ENCODE measurements around a stretch of chr5.

DNA sequence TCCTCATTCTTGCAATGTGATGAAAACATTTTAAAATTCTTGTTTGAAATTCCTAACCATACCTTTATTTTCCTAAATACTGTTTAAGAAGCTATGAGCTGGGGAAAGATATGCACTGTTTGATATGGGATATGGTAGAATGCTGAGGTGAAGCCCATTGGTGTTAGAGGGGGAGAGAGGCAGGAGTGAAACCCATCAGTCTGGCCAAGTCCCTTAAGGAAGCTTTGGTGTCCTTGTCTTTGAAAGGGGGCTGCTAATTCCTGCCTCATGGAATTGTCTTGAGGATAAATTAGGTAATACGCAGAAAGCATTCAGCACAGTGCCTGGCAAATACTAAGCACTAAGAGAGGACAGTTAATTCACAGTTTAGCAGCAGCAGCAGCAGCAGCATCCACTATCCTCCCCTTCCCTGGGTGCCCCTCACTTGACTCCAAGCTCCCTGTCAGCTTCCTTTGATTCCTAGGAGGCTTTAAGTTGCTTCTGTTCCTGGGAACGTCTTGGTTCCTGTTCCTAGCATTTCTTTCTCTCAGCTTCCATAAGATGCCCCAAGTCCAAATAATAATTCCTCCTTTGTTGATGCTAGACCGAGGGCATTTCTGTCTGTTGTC is 71.5 kb downstream of the RETREG1 start:
- PRO-cap, 5 experiments = no peak in any of the 5 experiments
- RAMPAGE, long total RNA, 2 experiments = no peak in any of the 2 experiments
- RRBS = no CpG with 5 or more reads among the region's 3 CpGs

GRCh38 chr5:16549698-16551108 is 66.6 kb downstream of the RETREG1 start:
- PRO-cap, 5 experiments = peak in 1 of 5 experiments; most common minus-strand start chr5:16550517 (in 1)
- RAMPAGE, long total RNA, 2 experiments = no peak in any of the 2 experiments
- RRBS = no CpG with 5 or more reads among the region's 14 CpGs

DNA sequence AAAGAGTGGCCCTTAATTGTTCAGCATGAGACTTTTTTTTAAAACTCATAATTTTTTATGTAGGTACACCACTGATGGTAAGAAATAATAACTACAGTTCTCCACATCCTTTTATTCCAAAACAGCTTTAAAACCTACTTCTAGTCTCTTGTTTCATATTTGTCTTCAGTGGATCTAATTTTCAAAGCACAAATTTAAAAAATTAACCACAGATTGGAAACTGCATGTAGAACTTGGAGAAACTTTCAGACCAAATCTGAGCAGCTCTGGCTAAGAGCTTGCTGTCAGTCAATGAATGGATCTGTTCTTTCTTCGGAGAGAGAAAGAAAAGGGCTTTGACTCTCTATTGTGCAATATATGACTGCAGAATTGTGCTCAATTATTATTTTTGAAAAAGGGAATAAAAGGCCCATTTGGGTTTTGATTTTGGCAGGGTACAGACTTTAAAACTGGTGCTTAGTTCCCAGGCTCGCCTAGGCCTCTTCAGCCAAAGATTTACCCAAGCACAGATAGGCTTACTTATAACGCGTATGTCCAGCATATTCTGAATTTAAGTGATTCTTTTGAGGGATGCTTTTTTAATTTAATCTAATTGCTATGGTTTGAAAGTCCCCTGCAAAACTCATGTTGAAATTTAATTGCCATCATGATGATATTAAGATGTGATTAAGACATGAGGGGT is 59.4 kb downstream of the RETREG1 start:
- PRO-cap, 5 experiments = no peak in any of the 5 experiments
- RAMPAGE, long total RNA, 2 experiments = no peak in any of the 2 experiments
- RRBS = no CpG with 5 or more reads among the region's 4 CpGs

DNA sequence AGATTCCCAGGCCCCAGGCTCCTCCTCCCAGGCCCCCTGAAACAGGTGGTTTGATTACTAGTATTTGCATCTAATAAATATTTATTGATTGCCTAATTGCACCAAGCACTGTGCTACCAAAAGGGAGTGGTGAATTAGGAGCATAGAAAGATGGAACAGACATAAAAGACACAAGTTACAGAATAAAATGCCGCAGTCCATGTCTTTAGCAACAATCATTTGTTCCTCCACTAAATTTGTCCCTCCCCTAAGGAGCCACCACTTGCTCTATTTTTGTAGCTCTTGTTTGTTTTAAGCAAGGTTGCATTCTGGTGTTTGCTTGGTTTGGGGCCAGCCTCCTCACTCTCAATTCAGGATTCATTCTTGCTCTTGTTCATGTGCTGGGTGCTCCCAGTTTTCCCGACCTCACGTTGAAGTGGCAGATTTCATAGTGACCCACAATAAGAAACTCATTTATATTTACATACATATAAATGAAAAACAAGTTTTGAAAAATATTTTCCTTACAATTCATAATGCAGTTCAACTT is 42.1 kb downstream of the RETREG1 start:
- PRO-cap, 5 experiments = peak in 1 of 5 experiments; most common plus-strand start position 306 of the sequence (in 1)
- RAMPAGE, long total RNA, 2 experiments = no peak in any of the 2 experiments
- RRBS = no CpG with 5 or more reads among the region's 3 CpGs

DNA sequence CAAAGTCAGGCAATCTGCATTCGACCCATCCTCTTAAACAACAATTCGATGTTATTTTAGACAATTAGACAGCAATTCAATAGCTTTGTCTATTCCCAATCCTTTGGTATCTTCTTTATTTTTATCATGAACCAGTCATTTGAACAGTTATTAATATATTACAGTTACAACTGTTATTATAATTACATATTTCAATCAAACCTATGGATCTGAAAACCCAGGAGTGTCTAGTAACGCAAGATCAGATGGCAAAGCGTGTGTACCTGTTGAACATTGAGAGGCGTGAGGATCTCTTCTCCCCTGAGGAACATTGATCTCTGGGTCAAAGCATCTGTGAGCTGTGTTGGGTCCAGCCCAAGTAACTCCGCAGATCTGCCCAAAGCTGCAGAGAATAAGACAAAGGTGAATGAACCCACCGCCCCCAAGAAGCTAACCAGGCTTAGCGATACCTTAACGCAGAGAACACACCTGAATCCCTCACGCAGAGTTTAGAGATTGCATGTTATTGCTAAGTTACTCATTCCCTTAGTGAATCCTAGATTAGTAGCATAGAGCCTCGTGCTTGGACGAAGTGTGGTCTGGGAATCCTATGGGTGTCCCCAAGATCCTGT is 149.1 kb upstream of the RETREG1 start:
- PRO-cap, 5 experiments = no peak in any of the 5 experiments
- RAMPAGE, long total RNA, 2 experiments = no peak in any of the 2 experiments
- RRBS = no CpG with 5 or more reads among the region's 12 CpGs

DNA sequence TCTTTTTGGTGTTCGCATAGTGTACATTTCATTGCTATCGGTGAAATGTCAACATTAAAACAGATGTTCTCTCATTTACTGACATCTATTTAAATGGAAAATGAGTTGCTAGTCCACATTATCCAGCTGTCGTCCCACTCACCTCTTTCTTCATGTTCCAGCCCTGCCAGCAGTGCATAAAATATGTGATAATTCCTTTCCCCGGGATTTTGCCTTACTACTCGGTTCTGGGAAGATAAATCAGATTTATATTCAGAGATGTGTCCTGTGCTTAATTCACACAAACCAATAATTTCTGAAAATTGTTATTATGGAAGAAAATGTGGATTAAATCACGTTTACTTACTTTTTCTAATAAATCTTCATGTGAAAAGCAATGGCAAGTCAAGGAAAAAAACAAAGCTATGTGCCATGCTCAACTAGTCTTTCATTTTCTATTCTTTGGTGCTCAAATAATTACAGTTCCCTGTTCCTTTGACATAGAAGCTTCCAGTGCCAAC is 155.7 kb downstream of the MYO10 start:
- PRO-cap, 5 experiments = no peak in any of the 5 experiments
- RAMPAGE, long total RNA, 2 experiments = no peak in any of the 2 experiments
- RRBS = no CpG with 5 or more reads among the region's 6 CpGs

- PRO-cap, 5 experiments = no peak in any of the 5 experiments
- RAMPAGE, long total RNA, 2 experiments = no peak in any of the 2 experiments
- RRBS = no CpG with 5 or more reads among the region's 4 CpGs
Measured at GRCh38 chr5:16855593-16855958, 80.5 kb downstream of the MYO10 start.

DNA sequence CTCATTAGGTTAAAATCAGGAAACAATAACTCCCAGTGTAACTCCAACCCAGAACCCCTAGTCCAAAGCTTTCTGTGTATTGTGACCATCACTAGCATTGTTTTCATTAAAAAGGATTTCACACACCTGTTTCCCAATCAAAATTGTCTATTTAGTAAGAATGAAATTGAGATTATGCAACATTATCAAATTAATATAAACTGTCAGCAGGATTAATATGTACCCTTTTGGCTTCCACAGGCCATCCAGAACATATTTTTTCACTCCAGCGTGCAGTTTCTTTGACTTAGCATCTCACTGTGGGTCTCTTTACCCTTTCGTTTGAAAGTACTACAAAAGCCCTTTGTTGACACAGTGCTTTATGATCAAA is 55.0 kb downstream of the MYO10 start:
- PRO-cap, 5 experiments = no peak in any of the 5 experiments
- RAMPAGE, long total RNA, 2 experiments = no peak in any of the 2 experiments
- RRBS = no CpG with 5 or more reads among the region's 2 CpGs

- PRO-cap, 5 experiments = no peak in any of the 5 experiments
- RAMPAGE, long total RNA, 2 experiments = no peak in any of the 2 experiments
- RRBS = no CpG with 5 or more reads among the region's 3 CpGs
Measured at GRCh38 chr5:16931330-16931730, 4.8 kb downstream of the MYO10 start.

GRCh38 chr5:17229239-17229733 is 11.9 kb downstream of the BASP1 start:
- PRO-cap, 5 experiments = no peak in any of the 5 experiments
- RAMPAGE, long total RNA, 2 experiments = no peak in any of the 2 experiments
- RRBS = no CpG with 5 or more reads among the region's 4 CpGs

GRCh38 chr5:17275133-17275812 is 57.8 kb downstream of the BASP1 start:
- PRO-cap, 5 experiments = no peak in any of the 5 experiments
- RAMPAGE, long total RNA, 2 experiments = no peak in any of the 2 experiments
- RRBS = 97% methylated on average over 3 of the region's 55 CpGs

- PRO-cap, 5 experiments = no peak in any of the 5 experiments
- RAMPAGE, long total RNA, 2 experiments = no peak in any of the 2 experiments
- RRBS = no CpG with 5 or more reads among the region's 6 CpGs
Measured at GRCh38 chr5:17311309-17311655, 93.9 kb downstream of the BASP1 start.

DNA sequence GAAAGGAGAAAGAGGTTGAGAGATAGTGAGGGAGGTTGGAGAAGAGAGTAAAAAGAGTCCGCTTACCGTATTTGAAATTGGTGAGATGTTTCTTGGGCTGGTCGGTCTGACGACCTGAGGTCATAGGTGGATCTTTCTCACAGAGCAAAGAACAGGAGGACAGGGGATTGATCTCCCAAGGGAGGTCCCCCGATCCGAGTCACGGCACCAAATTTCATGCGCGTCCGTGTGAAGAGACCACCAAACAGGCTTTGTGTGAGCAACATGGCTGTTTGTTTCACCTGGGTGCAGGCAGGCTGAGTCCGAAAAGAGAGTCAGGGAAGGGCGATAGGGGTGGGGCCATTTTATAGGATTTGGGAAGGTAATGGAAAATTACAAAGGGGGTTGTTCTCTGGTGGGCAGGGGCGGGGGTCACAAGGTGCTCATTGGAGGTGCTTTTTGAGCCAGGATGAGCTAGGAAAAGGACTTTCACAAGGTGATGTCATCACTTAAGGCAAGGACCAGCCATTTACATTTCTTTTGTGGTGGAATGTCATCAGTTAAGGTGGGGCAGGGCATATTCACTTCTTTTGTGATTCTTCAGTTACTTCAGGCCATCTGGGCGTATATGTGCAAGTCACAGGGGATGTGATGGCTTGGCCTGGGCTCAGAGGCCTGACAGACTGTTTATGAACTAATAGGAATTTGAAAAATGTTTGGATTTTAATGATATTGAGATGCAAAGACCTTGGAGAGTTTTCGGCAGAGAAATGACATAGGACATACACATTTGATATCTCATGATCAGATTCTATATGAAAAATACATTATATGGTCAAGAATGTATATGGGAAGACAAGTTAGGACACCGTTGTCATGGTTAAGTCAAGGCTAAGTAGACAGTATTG is 1018.5 kb upstream of the H3Y1 start:
- PRO-cap, 5 experiments = no peak in any of the 5 experiments
- RAMPAGE, long total RNA, 2 experiments = no peak in any of the 2 experiments
- RRBS = no CpG with 5 or more reads among the region's 16 CpGs

DNA sequence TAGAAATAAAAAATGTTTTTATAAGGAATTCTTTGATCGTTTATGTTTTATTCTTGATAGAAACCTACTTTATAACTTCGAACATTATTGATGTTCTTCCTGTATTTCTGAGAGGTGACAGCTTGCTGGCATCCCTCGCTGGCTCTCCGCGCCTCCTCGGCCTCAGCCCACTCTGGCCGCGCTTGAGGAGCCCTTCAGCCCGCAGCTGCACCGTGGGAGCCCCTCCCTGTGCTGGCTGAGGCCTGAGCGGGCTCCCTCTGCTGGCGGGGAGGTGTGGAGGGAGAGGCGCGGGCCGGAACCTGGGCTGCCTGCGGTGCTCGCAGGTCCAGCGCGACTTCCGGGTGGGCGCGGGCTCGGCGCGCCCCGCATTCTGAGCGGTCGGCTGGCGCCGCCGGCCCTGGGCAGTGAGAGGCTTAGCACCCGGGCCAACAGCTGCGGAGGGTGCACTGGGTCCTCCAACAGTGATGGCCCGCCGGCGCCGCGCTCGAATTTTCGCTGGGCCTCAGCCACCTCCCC is 1353.2 kb upstream of the CDH18 start:
- PRO-cap, 5 experiments = peak in 3 of 5 experiments; most common plus-strand start position 340 of the sequence (in 2); most common minus-strand start position 148 of the sequence (in 1)
- RAMPAGE, long total RNA, 2 experiments = start-site peak on the minus strand in 1 of 2 experiments, centred at position 188 of the sequence, 67 reads per replicate
- RRBS = no CpG with 5 or more reads among the region's 40 CpGs

DNA sequence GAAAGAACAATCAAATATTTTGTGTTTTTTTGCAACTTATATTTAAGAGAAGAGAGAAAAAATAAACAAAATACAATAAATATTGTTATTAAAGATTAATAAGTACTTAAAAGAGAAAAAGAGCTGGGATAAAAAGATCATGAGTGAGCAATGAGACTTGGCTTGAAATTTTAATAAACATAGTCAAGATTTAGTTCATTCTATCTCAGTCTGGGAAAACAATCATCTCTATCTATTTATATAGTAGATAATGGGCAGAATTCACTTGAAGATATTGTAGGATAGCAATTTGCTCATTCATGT is 669.3 kb downstream of the CDH9 start:
- PRO-cap, 5 experiments = no peak in any of the 5 experiments
- RAMPAGE, long total RNA, 2 experiments = no peak in any of the 2 experiments

DNA sequence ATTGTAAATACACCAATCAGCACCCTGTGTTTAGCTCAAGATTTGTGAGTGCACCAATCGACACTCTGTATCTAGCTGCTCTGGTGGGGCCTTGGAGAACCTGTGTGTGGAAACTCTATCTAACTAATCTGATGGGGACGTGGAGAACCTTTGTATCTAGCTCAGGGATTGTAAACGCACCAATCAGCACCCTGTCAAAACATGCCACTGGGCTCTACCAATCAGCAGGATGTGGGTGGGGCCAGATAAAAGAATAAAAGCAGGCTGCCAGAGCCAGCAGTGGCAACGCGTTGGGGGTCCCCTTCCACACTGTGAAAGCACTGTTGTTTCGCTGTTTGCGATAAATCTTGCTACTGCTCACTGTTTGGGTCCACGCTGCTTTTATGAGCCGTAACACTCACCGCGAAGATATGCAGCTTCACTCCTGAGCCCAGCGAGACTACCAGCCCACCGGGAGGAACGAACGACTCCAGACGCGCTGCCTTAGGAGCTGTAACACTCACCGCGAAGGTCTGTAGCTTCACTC is 82.1 kb upstream of the CDH9 start:
- PRO-cap, 5 experiments = no peak in any of the 5 experiments
- RAMPAGE, long total RNA, 2 experiments = no peak in any of the 2 experiments
- RRBS = no CpG with 5 or more reads among the region's 19 CpGs

DNA sequence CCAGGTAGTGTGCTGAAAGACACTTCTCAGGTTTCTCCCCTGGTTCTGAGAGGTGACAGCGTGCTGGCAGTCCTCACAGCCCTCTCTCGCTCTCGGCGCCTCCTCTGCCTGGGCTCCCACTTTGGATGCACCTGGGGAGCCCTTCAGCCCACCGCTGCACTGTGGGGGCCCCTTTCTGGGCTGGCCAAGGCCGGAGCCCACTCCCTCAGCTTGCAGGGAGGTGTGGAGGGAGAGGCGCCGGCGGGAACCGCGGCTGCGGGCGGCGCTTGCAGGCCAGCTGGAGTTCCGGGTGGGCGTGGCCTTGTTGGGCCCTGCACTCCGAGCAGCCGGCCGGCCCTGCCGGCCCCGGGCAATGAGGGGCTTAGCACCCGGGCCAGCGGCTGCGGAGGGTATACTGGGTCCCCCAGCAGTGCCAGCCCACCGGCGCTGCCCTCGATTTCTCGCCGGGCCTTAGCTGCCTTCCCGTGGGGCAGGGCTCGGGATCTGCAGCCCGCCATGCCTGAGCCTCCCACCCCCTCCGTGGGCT is 704.9 kb upstream of the CDH9 start:
- PRO-cap, 5 experiments = no peak in any of the 5 experiments
- RAMPAGE, long total RNA, 2 experiments = no peak in any of the 2 experiments
- RRBS = no CpG with 5 or more reads among the region's 33 CpGs

- PRO-cap, 5 experiments = no peak in any of the 5 experiments
- RAMPAGE, long total RNA, 2 experiments = no peak in any of the 2 experiments
- RRBS = no CpG with 5 or more reads among the region's 15 CpGs
Measured at GRCh38 chr5:31937118-31938145, 236.7 kb downstream of the GOLPH3 start.

DNA sequence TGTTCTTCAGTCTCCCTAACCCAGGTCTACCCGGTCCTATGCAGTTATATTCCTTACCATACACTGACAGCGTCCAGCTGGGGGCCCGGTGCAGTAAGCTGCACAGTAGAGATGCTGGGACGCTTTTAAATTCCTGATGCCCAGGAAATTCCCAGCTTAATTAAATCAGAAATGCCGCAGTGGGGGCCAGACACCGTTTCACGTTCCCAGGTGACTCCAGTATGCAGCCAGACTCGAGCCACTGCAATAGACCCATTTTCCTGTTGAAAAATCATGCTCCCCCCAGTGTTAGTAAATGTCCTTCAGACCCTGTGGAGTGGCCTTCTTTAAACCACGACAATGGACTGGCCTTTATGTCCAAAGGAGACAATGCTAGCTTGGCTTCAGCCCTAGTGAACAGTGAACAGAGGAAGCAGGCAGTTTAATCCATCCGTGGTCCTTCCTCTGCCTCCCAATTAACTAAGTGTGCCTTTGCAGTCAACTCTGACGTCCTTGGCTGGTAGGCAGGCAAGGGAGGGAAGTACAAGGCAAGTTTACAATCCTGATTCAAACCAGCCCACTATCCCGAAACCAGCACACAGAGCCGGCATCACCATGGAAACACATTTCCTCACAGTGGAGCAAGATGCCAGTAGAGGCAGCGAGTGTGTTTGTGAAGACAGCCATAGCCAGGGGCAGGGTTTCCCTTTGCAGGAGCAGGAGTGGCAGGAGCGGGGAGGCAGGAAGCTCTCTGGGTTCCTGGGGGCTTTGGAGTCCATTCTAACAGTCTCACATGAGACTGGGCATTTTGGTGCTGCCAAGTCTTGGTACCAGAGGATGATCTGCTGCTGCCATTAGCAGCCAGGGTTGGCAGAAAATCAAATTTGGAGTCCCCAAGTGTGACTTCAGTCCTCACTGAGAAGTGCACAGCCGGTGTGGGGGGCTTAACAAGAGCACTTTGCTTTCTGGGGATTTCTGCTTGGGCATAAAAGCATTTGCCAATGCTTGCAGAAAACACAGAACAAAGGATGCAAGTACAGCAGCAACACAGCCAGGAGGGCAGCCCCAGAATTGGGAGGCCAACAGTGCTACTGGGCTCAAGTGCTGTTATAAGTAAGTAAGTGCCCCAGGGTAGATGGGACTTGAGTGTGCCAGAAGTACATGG is 73.9 kb downstream of the GOLPH3 start:
- PRO-cap, 5 experiments = no peak in any of the 5 experiments
- RAMPAGE, long total RNA, 2 experiments = no peak in any of the 2 experiments
- RRBS = no CpG with 5 or more reads among the region's 16 CpGs

- PRO-cap, 5 experiments = no peak in any of the 5 experiments
- RAMPAGE, long total RNA, 2 experiments = no peak in any of the 2 experiments
- RRBS = no CpG with 5 or more reads among the region's 3 CpGs
Measured at GRCh38 chr5:32143493-32143914, 30.6 kb downstream of the GOLPH3 start.

Data from liver (tissue), 9 donors.